Right lobe of liver (tissue), 4 donors: ENCODE measurements around the genes ARRB1 and CAPN5.

GRCh38 chr11:75351564-75352585, at the start of gene ARRB1:
Gene ARRB1 (minus strand): TSS chr11:75351661.
- PRO-cap, 4 experiments: peak in 4 of 4 experiments; most common plus-strand start chr11:75351868 (in 3); most common minus-strand start chr11:75351706 (in 3)
- RAMPAGE, long total RNA, 2 experiments: start-site peak on the minus strand in 1 of 2 experiments, at chr11:75351614-75351641 at its widest, 24 reads per replicate

DNA sequence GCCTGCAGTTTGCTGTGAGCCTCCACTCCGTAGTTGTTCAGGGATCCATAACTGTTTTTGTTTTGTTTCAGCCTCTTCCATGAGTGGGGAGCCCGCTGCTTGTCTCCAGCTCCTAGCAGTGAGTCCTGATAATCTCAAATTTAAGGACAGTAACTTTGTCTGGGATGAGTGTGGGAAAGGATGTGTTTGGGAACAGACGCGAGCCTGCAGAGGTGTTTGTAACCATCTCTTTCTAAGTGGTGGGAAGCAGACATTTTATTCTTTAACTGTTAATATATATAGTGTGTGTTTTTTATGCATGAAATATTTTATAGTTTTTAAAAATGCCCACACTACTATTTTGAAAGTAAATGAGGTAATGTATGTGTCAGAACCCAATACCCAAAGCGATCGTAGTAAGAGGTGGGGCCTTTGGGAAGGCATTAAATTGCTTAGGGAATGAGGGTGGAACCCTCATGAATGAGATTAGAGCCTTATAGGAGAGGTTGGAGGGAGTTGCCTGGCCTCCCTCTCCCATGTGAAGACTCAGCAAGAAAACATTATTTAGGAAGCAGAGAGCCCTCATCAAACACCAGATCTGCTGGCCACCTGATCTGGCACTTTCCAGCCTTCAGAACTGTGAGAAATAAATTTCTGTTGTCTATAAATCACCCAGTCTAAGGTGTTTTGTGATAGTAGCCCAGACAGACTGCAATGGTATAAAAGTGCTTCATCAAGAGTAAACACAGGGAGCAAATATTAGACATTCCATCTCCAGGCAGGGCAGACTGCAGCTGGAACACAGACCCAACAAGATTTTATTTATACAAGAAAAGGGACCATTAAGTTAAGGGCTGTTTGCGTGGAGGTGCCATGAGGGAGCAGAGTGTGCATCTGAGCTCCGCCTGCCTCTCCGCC, 11.1 kb downstream of the KLHL35 start:
- PRO-cap, 4 experiments: no peak in any of the 4 experiments
- RAMPAGE, long total RNA, 2 experiments: no peak in any of the 2 experiments

- PRO-cap, 4 experiments: no peak in any of the 4 experiments
- RAMPAGE, long total RNA, 2 experiments: no peak in any of the 2 experiments
Measured at GRCh38 chr11:75490453-75491192, 35.1 kb downstream of the GDPD5 start.

DNA sequence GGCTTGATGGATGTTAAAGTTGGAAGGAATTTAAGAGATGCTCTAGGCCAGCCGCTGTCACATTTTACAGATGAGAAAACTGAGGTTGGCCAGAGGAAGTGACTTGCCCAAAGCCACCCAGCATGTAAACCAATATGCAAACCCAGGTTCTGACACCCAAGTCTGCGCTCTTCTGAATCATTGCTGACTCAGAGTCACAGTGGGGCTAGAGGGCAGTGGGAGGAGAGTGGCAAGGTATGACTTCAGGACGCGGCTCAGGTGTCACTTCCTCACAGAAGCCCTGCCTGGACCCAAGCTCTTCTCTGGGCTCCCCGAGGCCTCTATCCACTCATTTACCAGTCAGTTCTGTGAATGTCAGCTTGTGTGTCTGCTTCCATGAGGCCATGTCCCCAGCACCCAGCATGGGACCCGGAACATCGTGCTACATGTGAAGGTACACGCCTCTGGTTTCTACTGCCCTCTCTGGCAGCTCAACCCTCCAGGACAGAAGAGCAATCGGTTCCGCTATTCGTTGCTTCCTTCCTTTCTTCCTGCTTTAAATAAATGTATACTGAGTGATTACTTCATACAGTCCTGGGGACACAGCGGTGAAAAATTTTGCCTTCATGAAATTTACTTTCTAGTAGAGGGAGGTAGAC, 11.5 kb upstream of the GDPD5 start:
- PRO-cap, 4 experiments: no peak in any of the 4 experiments
- RAMPAGE, long total RNA, 2 experiments: no peak in any of the 2 experiments

GRCh38 chr11:75562422-75563126, 521 bp downstream of the SERPINH1 start:
- PRO-cap, 4 experiments: peak in 4 of 4 experiments; most common plus-strand start chr11:75562760 (in 2); most common minus-strand start chr11:75562770 (in 4)
- RAMPAGE, long total RNA, 2 experiments: start-site peak on the plus strand in 1 of 2 experiments, at chr11:75562798-75562861 at its widest, 16 reads per replicate

- PRO-cap, 4 experiments: no peak in any of the 4 experiments
- RAMPAGE, long total RNA, 2 experiments: no peak in any of the 2 experiments
Measured at GRCh38 chr11:75802252-75802726, 12.7 kb upstream of the UVRAG start.

DNA sequence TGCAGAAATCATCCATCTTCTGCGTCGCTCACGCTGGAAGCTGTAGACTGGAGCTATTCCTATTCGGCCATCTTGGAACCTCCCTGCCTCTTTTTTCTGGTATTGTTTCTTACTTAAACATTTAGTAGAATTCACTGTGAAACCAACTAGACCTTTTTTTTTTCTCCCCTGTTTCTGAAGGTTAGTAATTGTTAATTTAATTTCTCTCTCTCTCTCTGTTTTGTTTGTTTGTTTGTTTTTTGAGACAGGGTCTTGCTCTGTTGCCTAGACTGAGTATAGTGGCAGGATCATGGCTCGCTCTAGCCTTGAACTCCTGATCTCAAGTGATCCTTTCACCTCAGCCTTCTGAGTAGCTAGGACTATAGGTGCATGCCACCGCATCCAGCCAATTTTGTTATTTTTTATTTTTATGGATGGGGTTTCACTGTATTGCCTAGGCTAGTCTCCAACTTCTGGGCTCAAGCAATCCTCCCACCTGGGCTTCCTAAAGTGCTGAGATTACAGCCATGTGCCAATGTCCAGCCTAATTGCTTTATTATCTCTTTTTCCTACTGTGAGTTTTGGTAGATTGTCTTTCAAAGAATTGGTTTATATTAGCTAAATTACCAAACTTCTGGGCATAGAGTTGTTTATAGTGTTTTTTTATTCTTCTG, 165.1 kb downstream of the UVRAG start:
- PRO-cap, 4 experiments: no peak in any of the 4 experiments
- RAMPAGE, long total RNA, 2 experiments: no peak in any of the 2 experiments

GRCh38 chr11:76153212-76153936, 52.9 kb downstream of the WNT11 start:
- PRO-cap, 4 experiments: peak in 3 of 4 experiments; most common minus-strand start chr11:76153434 (in 3)
- RAMPAGE, long total RNA, 2 experiments: no peak in any of the 2 experiments

DNA sequence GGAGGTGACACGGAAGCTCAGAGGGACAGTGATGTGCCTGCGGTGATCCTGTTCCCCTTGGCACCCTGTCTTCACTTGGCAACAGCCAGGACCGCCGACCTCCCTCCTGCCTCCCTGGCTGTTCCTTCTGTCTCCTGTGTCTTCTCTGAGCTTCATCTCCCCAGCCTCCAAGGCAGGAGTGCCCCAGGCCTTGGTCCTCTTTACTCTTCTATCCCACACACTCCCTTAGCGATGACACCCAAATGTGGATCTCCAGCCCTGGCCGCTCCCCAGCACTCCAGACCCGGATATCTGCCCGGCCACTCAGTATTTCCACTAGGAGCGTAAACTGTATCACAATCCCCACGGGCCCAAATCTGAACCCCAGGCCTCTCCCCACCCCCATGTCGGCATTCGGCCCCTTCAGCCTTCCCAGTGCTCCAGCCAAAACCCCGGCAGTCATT, 20.9 kb downstream of the WNT11 start:
- PRO-cap, 4 experiments: peak in 3 of 4 experiments; most common minus-strand start position 289 of the sequence (in 3)
- RAMPAGE, long total RNA, 2 experiments: no peak in any of the 2 experiments

- PRO-cap, 4 experiments: no peak in any of the 4 experiments
- RAMPAGE, long total RNA, 2 experiments: no peak in any of the 2 experiments
Measured at GRCh38 chr11:76186766-76187386, 19.4 kb downstream of the WNT11 start.

DNA sequence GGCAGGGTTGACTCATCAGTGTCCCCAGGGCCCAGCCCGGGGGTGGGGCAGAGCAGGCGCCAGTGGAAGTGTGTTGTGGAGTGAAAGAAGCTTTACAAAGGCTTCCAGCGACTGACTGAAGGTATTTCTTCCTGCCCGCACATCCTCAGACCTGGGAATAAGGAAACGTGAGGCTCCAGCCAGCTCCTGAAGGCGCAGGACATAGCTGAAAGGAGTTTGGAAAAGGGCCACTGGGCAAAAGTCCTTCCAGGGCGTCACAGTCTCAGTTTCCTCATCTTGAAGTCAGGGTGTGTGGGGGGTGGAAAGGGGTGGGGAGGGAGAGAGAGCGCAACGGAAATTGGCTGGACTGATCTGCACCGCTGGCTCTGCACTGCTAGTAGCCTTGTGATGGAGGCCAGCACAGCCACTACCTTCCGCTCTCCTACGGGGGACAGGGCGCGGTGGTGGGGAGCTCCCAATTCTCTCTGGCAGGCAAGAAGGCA, 27.9 kb upstream of the WNT11 start:
- PRO-cap, 4 experiments: peak in 3 of 4 experiments; most common plus-strand start position 376 of the sequence (in 3); most common minus-strand start position 262 of the sequence (in 1)
- RAMPAGE, long total RNA, 2 experiments: no peak in any of the 2 experiments

GRCh38 chr11:76380167-76380669, 714 bp downstream of the THAP12 start:
- PRO-cap, 4 experiments: no peak in any of the 4 experiments
- RAMPAGE, long total RNA, 2 experiments: no peak in any of the 2 experiments

- PRO-cap, 4 experiments: no peak in any of the 4 experiments
- RAMPAGE, long total RNA, 2 experiments: no peak in any of the 2 experiments
Measured at GRCh38 chr11:76578358-76579336, 91.9 kb downstream of the LRRC32 start.

DNA sequence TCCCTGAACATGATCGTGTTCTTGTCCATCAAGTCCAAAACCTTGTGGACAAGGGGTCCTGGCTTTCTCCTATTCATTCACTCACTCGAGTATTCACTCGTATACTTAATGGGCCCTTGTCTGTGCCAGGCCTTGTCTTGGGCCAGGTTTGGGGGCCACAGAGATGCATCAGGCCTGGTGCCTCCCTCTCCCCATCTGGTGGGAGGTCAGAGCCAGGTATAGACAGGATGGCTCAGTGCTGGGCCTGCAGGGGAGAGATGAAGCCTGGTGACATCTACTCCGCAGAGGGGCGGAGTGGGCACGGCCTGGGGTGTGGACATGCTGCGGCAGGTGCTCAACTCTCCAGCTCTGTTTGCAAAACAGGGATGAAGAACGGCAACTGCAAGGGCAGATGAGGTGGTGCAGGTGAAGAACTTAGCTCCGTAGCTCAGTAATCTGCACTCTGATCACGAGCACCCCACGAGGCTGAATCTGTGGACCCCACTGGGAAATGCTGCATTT, 78.6 kb downstream of the LRRC32 start:
- PRO-cap, 4 experiments: no peak in any of the 4 experiments
- RAMPAGE, long total RNA, 2 experiments: no peak in any of the 2 experiments

DNA sequence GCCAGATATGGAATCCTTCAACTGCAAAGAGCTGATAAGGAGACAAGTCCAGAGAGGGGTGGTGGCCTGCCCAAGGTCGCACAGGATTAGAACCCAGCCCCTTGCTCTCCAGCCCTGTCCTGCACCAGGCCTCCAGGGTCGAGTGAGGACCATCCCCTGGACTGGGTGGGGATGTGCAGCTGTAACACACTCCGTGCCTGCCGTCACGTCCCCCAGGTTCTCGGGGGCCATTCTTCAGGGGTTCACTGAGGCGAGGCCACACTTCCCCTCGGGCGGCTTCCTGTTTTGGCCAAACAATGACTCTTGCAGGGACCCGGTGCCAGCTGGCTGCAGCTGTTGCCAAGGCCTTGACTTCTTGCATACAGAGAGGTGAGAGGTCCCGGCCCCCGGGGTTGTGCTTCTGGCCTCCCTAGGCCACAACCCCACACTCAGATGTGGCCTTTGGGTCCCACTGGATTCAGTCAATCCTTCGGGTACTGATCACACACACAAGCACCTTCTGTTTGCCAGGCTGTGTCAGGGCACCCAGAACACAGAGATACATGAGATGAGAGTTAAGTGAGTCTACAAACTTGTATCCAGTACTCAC, 33.0 kb downstream of the LRRC32 start:
- PRO-cap, 4 experiments: no peak in any of the 4 experiments
- RAMPAGE, long total RNA, 2 experiments: no peak in any of the 2 experiments

- PRO-cap, 4 experiments: peak in 3 of 4 experiments; most common plus-strand start chr11:76767226 (in 2)
- RAMPAGE, long total RNA, 2 experiments: no peak in any of the 2 experiments
Measured at GRCh38 chr11:76766960-76767662, 16.0 kb upstream of the TSKU start.

DNA sequence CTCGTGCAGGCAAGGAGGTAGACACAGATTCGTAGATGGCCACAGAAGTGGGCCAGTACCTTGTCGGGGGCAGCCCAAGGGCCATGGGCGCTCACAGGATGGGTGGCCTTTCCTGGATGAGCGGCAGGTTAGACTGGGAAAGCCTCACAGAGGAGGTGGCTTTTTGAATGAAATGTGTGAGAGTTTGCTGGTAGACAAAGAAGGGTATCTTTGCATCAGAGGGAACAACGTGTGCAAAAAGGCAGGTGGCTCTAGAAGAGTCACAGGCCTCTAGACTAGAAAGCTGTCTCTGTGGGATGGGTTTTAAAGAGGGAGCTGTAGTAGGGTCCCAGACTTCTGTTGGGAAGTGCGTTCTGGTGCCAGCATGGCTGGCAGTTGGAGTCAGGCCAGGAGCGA, 3.1 kb downstream of the TSKU start:
- PRO-cap, 4 experiments: peak in 1 of 4 experiments; most common minus-strand start position 338 of the sequence (in 1)
- RAMPAGE, long total RNA, 2 experiments: no peak in any of the 2 experiments

DNA sequence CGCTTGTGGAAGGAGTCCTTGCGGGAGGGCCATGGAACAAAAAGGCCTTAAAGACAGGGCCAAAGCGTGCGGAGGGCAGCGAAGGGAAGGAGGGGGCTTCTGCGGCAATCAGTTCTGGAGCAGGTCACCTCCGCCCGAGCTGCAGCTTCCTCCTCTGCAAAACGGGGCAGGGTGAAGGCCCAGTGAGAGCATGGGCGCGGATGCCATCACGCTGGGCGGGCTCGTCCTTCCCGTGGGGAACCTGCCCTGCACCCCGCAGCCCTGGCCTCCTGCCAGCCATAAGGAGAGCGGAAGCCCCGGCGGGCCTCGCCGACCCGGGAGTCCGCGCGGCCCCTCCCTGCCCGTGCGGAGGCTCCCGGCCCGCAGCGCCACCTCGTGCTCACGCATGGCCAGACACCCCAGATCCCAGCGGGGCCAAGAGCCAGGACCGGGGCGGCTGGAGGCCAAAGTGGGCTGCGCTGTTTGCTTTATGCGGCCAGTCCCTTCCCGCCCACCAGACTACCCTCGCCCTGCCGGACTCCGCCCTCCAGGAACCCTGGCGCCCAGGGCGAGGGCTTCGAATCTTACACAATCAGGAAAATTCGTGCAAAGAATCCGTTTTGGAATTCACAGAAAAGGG, 16.0 kb downstream of the TSKU start:
- PRO-cap, 4 experiments: peak in 2 of 4 experiments; most common plus-strand start position 108 of the sequence (in 1); most common minus-strand start position 156 of the sequence (in 1)
- RAMPAGE, long total RNA, 2 experiments: no peak in any of the 2 experiments

GRCh38 chr11:77066159-77067173, at the start of gene CAPN5:
Gene CAPN5 (plus strand): TSS chr11:77066971.
- PRO-cap, 4 experiments: peak in 4 of 4 experiments; most common plus-strand start chr11:77066971 (in 4); most common minus-strand start chr11:77066755 (in 3)
- RAMPAGE, long total RNA, 2 experiments: no peak in any of the 2 experiments

DNA sequence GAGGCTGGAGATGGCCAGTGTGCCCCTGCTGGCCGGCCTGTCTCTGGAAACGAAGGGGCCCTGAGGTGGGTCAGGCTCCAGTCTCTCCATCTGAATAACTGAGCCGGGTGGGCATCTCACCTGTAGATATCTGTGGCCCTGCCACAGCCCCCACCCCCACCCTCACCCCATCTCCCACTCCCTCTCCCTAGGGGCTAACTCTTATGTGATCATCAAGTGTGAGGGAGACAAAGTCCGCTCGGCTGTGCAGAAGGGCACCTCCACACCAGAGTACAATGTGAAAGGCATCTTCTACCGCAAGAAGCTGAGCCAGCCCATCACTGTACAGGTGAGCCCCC, 5.7 kb upstream of the MYO7A start:
- PRO-cap, 4 experiments: no peak in any of the 4 experiments
- RAMPAGE, long total RNA, 2 experiments: no peak in any of the 2 experiments